ENCODE results near the genes SFT2D3, SAP130 and HS6ST1.

DNA sequence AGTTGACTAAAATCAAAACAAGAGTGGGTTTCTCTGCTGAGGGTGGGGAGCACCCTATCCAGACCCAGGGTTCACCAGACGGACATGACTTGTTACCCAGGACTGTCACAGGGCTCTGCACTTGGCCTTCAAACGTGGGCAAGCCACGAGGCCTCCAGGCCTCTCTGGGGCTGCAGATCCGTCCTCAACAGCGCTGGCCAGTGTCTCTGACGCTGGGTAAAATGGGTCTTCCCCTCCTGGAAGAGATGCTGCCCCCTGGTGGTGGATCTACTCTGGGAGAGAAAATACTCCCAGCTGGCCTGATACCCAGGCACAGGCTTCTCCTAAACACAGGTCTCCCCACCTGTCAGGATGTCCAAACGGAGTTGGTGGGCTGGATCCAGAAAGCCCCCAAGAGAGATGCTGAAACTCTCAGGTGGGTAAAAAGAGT, 3.7 kb downstream of the GPR17 start:
- RRBS: no CpG with 5 or more reads among the region's 7 CpGs

- RRBS: no CpG with 5 or more reads among the region's 11 CpGs
These were observed 3.5 kb downstream of the LIMS2 start for GRCh38 chr2:127671660-127672313.

GRCh38 chr2:127681159-127681850, 6.0 kb upstream of the LIMS2 start:
- RRBS: 19% methylated on average over 12 of the region's 30 CpGs

DNA sequence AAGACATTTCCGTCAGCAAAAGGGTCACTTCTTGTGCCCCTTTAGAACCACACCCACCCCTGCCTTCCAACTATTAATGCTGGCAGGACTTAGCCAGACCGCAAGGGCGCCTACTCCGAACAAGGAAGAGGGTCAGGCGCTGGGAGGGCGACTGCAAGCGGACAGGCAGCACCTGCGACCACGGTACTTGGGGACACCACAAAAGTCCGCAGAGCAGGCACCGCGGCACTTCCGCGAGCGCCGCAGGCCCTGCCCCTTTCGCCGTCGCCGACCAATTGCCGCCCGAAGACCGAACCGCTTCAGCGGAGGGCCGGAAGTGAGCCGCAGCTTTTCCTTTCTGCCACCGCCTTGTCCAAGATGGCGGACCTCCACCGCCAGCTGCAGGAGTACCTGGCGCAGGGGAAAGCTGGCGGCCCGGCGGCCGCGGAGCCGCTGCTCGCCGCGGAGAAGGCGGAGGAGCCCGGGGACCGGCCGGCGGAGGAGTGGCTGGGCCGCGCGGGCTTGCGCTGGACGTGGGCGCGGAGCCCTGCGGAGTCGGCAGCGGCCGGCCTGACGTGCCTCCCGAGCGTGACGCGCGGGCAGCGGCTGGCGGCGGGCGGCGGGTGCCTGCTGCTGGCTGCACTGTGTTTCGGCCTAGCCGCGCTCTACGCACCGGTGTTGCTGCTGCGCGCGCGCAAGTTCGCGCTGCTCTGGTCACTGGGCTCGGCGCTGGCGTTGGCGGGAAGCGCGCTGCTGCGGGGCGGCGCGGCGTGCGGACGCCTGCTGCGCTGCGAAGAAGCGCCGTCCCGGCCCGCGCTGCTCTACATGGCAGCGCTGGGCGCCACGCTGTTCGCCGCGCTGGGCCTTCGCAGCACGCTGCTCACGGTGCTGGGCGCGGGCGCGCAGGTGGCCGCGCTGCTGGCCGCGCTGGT, at the start of gene SFT2D3:
Gene SFT2D3, plus strand, starts transcription at position 326 of the 911 bp plus-strand sequence.
- RRBS: 1% methylated on average over 28 of the region's 115 CpGs

DNA sequence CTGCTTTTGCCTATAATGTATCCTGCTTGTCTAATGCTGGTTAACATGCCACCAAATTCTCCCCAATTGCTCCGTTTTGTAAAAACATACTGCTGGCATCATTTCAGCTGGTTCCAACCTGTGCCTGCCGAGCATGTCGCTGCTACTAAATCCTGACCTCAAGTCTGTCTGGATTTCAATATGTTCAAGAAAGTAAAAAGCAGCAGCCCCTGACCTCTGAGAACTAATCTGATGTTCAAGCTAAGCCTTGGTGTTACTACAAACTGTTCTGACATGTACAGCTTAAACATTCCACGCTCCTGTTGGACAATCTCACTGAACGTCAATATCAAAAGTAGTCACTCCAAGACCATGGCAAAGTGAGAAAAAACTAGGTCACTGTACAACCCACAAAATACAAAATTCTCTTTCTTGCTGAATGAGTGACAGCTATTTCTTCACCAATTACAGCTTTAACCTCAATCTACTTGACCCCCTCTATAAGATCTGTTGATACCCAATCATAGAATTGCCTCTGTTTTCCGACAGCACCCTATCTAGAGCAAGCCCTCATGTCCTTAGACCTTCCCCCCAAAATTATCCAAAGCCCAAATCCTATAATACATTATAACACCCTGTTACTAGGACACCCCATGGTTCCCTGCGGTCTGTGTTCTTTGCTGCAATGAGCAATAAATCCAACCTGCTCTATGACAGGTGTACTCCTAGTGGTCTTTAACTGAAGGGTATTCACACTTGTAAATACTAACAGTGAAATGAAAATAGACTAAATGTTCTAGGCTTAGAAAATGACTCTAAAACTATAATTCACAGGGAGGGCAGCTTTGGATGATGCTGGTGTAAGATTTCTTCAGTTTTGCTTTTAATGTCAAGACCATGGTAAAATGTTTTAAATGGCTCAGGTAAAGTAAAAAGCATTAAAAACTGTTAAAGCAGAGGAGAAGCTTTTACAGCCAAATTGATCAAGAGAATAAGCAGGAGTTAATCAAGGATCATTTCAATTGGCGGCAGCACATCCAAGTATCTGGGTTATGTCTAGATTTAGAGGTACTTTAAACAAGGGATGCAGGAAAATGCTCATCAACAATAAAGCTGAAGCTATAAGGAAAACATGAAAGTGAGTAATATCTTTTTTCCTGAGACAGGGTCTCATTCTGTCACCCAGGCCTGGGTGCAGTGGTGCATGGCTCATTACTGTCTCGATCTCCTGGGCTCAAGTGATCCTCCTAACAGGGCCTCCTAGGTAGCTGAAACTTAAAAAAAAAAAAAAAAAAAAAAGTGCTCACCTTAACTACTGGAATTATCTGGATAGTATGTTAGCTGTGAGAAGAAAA, 46.8 kb downstream of the SFT2D3 start:
- RRBS: no CpG with 5 or more reads among the region's 9 CpGs

GRCh38 chr2:127847158-127847605, 10.8 kb downstream of the POLR2D start:
- RRBS: no CpG with 5 or more reads among the region's 6 CpGs

GRCh38 chr2:127953153-127954323, 67.8 kb upstream of the AMMECR1L start:
- RRBS: no CpG with 5 or more reads among the region's 9 CpGs

DNA sequence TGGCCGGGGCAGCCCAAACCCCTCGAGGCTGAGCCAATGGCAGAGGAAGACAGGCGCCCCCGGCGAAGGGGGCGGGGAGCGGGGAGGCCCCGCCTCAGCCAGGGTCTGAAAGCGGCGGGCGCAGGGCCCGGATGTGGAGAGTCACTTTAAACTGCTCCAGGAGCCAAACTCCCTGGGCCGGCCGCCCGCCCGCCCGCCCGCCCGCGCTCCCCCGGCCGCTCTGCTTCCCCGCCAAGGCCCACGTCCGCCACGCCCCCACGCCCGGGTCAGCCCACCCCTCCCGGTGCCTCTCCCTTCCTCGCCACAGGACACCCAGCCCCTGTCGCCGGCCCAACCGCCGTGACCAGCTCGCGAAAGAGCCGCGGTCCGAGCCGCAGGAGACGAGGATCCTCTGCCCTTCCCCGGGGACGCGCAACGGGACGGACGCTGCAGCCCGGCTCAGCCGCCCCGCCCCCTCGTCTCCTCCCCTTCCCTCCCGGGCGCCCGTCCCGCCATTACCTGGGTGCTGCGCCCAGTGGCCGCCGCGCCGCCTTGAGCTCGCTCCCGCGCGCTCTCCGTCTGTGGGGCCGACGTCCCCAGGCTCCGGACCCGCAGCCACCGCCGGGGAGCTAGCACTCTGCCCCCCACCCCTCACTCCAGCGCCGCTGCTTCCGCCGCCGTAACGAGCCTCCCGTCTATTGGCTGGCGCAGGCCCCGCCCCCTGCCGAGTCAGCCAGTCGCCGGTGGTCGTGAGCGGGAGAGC, at the start of gene SAP130:
Gene SAP130, minus strand, starts transcription at position 618 of the 742 bp plus-strand sequence.
- RRBS: 2% methylated on average over 39 of the region's 85 CpGs

- RRBS: no CpG with 5 or more reads among the region's 22 CpGs
These were observed 666 bp downstream of the UGGT1 start for GRCh38 chr2:128091476-128092255.

- RRBS: no CpG with 5 or more reads among the region's 2 CpGs
These were observed 98.6 kb downstream of the UGGT1 start for GRCh38 chr2:128189477-128190070.

GRCh38 chr2:128232931-128233854, 85.5 kb downstream of the HS6ST1 start:
- RRBS: 3% methylated on average over 20 of the region's 89 CpGs

DNA sequence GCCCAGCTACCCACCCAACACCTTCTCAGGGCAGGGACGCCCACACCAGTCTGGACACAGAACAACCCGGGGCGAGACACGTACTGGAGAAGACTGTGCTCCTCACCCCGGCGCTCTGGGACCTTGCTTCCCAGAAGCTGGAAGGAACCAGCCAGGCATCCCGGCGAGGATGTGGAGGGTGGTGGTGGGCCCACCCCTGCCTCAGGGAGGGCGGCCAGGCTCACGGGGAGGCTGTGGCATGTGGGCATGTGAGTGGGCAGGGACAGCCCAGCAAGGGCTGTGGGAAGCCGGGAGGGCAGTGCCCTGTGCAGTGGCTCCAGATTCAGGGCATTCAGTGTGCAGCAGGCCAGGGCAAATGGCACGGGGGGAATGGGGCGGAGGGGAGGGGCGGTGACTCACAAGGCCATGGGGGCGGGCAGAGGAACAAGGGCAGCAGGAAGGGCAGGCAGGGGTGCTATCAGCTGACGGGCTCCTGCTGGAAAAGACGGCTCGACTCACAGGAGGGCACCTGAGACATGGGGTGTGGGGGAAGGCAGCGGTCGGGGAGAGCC, 26.2 kb downstream of the HS6ST1 start:
- RRBS: 88% methylated on average over 3 of the region's 20 CpGs

DNA sequence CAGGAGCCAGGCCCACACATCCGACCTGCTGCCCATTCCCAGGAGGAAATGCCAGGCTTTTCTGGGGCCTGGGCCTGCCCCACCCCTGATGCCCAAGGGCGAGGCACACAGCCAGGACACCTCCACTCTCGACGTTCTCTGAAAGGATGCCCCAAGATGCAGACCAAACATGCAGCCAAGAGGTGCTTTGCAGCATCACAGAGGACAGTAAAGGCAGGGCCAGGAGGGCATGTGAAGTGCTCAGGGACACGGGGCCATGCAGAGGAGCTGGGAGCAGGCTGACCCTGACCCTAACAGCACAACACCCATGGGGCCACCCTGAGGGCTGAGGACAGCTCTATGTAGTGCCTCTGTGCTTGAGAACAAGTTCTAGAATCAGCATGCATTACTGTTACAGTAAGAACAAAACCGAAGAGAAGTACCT, 15.6 kb downstream of the HS6ST1 start:
- RRBS: no CpG with 5 or more reads among the region's 6 CpGs

DNA sequence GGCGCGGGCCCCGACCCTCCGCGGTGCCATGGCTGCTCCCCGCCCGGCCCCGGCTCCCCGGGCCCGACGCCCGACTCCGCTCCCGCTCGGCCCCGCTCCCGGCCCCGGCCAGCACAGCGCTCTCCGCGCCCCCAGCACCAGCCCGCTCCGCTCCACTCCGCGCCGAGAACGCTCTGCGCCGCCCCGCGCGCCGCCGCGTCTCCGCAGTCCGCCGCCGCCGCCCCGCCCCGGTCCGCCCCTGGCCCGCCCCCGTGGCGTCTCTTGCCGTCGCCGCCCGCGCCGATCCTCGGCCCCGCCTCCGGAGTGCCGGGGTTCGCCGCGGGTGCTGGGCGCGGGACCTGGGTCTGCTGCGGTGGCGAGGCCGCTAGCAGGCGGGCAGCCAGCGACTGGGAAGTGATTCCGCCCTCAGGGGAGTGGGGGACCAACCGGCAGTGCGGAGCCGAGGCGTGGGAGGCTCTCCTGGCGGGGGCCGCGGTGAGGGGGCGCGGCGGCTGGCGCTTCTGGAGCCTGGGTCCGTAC, at the start of gene HS6ST1:
Gene HS6ST1, minus strand, starts transcription at position 175 of the 519 bp plus-strand sequence.
- RRBS: under 1% methylated on average over 14 of the region's 79 CpGs

GRCh38 chr2:128395850-128396329, 77.2 kb upstream of the HS6ST1 start:
- RRBS: no CpG with 5 or more reads among the region's 7 CpGs

GRCh38 chr2:128754533-128754930, 435.9 kb upstream of the HS6ST1 start:
- RRBS: no CpG with 5 or more reads among the region's 2 CpGs

DNA sequence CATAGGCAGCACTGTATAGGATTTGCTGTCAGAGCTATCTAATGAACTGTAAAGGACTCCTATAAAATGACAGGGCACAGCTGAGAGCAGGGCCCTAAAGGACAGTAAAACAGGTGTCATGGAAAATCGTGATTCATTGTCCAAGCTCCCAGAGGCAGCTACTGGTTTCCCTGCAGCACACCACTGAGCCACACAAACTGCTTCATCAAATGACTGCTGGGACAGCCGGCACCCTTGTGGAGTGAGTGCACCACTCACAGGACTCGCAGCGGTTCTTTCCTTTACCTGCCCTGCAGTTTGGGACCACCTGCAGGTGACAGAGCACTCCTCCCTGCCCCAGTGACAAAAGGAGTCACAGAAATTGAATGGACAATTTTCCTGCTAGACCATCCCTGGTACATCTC, 655.3 kb upstream of the HS6ST1 start:
- RRBS: no CpG with 5 or more reads among the region's 4 CpGs

- RRBS: no CpG with 5 or more reads among the region's 5 CpGs
These were observed 740.4 kb upstream of the HS6ST1 start for GRCh38 chr2:129059080-129059383.

DNA sequence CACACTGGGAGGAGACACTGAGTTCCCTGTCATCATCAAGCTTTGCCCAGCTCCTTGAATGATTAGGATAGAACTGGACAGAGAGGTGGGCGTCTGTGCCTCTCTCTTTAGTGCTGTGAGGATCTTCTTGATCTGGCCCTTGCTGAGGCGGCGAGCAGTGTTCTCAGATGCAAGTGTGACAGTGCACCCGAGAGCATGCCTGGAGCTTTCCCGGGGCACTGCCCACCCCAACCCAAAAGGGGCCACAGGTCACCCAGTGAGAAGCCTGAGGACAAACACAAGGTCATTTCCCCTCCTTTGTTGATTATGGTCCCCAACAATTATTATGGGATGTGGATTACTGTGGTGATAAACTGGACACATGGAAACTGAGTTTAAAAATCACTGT, 372.4 kb upstream of the RAB6C start:
- RRBS: no CpG with 5 or more reads among the region's 5 CpGs

DNA sequence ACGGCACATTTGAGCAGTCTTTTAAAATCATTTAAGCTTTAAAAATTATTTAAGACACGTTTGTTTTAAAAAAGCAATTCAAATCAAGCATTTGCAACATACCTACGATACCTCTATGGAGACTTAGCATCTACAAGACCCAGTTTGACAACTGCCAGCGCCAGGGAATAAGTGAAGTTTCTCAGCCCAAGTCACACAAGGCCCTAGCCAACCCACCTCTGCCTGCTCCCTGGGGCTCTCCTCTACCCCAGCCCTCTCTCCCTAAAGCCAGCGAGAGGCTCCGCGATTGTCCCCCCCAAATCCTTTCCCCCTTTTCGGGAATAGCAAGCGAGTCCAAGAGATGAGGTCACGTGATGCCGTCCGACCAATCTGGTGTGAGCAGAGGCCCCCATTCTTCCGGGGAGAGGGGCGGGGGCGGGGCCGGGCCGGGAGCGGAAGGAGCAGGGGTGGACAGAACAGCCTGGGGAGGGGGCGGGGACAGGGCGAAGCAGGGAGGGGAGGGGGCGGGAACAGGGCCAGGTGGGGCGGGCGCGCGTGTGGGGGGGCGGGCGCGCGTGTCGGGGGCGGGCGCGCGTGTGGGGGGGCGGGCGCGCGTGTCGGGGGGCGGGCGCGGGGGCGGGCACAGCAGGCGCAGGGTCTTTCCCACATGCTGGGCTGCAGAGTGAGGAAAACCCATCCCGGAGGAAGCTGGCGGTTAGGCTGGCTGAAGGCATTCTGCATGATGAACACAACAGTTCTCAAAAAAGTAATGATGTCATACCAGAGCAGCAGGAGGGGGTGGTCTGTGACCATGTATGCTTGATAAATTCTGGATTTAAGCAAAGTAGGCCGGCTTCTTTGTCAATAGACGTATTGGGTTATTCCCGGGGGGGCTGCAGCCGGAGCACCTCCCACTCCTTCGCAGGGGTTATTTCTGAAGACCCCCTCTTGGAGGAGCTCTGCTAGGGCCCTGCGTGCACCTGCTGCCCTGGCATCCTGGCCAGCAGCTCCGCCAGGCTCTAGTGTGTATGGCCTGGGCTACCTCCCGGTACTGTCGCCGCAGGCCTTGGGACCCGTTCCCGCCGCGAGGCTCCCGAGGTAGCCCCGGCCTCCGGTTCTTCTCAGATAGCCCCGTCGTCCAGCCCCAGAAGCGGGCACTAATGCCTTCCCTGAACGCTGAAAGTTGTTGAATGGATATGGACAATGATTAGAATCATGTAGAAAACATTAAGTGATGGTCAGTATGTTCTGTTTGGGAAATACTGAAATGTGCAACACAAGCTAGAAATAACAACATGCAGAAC, 101.8 kb upstream of the RAB6C start:
- RRBS: 4% methylated on average over 9 of the region's 67 CpGs